Osteoblast (primary cell): ENCODE results near the gene PRUNE2.

- CAGE, long polyA plus RNA, result no peak
- RRBS, result no CpG with 5 or more reads among the region's 2 CpGs
These were observed 1.9 kb downstream of the GDA start for GRCh38 chr9:72151040-72151673.

DNA sequence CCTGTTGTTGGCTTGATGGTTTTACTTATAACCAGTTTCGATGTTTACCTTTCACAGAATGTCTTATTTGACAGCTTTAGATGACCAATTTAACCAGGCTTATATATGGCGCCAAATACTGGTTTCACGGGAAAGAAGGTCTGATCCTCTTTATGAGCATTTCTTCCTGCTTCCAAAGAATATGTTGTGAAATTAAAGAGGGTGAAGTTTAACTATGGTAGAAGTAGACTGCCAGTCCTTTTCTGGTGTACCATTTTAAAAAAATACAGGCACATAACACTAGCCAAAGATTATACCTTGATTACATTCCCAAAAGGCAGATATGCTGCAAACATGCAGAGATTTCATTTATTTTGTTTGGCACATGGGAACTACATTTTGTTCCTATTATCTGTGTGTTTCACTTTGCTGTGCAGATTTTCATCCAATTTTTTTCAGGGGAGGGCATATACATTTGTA is 9.7 kb downstream of the ZFAND5 start:
- CAGE, long polyA plus RNA, result no peak
- RRBS, result no CpG with 5 or more reads among the region's 3 CpGs

- CAGE, long polyA plus RNA, result no peak
- RRBS, result no CpG with 5 or more reads among the region's 1 CpG
These were observed 36.3 kb downstream of the TMC1 start for GRCh38 chr9:72557693-72558193.

DNA sequence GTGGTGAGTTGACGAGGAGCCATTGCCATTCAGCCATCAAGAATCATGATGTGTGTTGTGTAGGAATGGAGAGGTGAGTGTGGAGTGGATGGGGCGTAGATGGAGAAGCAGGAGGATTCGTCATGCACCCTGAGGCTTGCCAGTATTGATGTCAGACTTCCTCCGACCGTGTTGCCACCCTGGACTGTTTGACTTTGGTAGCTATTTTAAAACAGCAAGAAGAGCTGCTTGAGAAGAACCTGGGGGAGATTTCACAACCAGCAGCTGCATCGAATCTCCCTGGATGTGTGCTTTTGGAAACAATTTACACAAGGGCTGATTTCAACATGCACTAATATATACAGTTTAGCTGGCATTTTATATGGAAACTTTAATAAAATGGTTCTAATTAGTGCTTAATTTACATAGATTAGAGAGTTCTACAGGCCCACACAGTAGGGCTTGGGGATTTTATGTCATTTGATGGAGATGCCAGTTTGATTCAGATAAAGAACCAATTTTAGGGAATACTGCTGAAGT is 64.4 kb downstream of the TMC1 start:
- CAGE, long polyA plus RNA, result no peak
- RRBS, result no CpG with 5 or more reads among the region's 6 CpGs

- CAGE, long polyA plus RNA, result no peak
- RRBS, result no CpG with 5 or more reads among the region's 2 CpGs
These were observed 68.2 kb upstream of the ANXA1 start for GRCh38 chr9:73083387-73084010.

DNA sequence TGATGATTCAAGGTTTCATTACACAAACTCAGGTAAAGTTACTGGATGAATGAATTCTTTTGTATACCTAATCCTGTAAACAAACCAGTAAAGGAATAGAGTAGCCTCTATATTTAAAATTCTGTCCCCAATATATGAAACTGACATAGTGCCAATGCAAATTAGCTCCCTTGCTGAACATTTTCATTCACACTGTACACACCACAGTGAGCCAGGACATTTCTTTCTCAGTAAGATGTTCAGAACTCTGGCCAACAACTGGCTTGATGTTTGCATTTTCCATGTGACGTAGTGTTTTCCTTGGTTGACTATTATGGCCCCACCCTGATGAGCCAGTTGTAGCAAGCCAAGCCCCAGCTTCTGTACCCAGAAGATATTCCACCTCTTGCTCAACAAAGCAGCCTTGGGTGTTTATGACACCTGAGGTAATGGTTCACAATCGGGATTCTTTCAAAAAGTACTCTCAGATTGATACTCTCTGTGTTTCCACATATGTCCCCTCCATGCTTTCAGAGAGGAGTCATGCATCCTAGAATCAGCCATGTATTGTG is 17.7 kb upstream of the ANXA1 start:
- CAGE, long polyA plus RNA, result no peak
- RRBS, result no CpG with 5 or more reads among the region's 2 CpGs

GRCh38 chr9:73154646-73155914 is 3.4 kb downstream of the ANXA1 start:
- CAGE, long polyA plus RNA, result no peak
- RRBS, result no CpG with 5 or more reads among the region's 6 CpGs

GRCh38 chr9:74581124-74581511 is 84.0 kb downstream of the RORB start:
- CAGE, long polyA plus RNA, result no peak
- RRBS, result no CpG with 5 or more reads among the region's 1 CpG

DNA sequence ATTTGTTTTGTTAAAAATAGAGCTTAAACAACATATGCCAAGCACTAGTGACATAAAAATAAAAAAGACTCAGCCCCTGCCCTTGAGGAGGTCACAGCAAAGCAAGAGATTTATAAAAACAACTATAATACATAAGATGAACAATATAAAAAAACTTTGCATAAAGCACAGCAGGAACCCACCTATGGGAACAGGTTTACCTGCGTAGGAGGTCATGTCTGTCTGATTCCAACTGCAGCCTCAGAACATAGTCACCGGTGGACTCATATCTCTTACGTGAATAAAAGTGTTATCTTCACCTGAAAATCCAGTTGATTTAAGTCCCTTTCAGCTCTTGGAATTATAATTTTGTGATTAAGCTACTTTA is 1.3 kb downstream of the CARNMT1 start:
- CAGE, long polyA plus RNA, result no peak
- RRBS, result no CpG with 5 or more reads among the region's 3 CpGs

GRCh38 chr9:75869207-75869751 is 21.2 kb upstream of the PCSK5 start:
- CAGE, long polyA plus RNA, result no peak
- RRBS, result no CpG with 5 or more reads among the region's 4 CpGs

DNA sequence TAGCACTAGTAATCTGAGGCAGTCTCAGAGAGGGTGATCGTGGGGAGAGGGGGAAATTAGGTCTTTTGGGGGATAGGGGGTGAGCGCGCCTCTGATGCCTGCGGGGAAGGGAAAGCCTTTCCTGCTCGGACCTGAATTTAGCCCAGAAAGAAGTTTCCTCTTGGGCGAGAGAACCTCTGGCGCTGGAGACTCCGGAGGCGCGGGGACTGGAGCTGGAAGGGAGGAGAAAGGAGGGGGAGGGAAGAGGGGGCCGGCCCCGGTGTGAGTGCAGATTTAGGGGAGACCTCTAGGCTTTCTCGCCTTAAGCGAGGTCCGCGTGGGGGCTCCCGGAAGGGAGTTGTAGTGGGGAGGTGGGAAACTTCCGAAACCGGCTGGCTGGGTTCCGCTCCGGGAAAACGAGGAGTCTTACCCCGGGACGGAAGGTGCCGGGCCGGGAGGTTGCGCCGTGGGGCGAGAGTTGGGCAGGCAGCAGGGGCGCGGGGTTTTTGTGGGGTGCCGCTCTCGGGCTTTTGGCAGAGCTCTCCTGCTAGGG is 1.3 kb downstream of the PCSK5 start:
- CAGE, long polyA plus RNA, result no peak
- RRBS, result 2% methylated on average over 9 of the region's 33 CpGs

- CAGE, long polyA plus RNA, result no peak
- RRBS, result no CpG with 5 or more reads among the region's 3 CpGs
These were observed 223.7 kb downstream of the PCSK5 start for GRCh38 chr9:76114129-76114655.

DNA sequence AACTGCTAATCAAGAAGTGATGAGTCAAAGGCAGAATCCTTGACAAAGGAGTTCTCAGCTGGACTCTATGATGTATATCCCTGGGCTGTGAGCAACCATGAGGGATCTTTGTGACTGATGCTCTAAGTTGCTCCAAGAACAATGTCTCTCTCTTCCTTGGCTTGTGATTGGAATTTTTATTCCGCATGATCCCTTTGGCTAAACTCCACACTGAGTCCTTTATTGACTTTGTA is 20.8 kb downstream of the RFK start:
- CAGE, long polyA plus RNA, result no peak
- RRBS, result no CpG with 5 or more reads among the region's 1 CpG

GRCh38 chr9:76401905-76402350 is 7.7 kb upstream of the RFK start:
- CAGE, long polyA plus RNA, result no peak
- RRBS, result no CpG with 5 or more reads among the region's 3 CpGs

- CAGE, long polyA plus RNA, result no peak
- RRBS, result 3% methylated on average over 12 of the region's 50 CpGs
These were observed 688 bp downstream of the GCNT1 start for GRCh38 chr9:76459383-76460356.

DNA sequence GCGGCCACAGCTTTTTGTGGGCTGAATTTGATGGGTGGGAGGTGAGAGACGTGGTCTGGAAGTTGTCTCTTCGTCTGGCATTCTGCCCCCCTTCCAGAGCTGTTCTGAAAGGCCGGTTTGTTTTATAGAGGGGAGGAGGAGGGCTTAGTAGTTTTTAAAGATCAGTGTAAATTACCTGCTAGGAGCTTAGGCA is 1.3 kb downstream of the GCNT1 start:
- CAGE, long polyA plus RNA, result no peak
- RRBS, result no CpG with 5 or more reads among the region's 4 CpGs

DNA sequence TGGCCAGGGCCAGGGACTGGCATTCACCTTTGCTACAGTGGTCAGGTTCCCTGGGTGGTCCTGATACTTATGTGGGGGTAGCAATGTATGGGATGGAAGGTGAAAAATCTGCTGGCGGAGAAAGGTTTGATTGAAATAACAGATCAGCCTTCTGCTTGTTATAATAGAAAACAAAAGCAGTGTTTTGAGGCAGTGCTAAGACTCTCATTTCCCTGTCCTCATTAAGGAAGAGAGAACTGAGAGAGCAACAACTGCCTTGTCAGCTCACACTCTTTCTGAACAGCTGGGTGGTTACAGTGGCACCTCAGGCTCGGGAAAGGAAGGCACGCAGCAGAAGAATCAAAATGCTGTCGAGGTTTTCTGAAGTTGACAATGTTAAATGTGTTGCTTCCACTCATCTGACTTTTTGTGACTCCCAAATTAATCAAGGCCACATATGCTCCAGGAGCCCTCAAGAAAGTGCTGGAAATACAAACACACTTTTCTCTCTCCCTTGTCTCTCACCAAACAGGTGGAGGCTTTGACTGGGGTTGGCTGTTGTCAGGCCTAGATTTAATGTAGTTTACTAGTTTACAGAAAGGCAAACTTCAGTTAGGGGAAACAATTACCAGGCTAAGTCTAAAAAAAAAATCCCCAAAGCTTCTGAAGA is 184.8 kb downstream of the GCNT1 start:
- CAGE, long polyA plus RNA, result no peak
- RRBS, result no CpG with 5 or more reads among the region's 4 CpGs

GRCh38 chr9:76906004-76907162 is at the start of gene PRUNE2:
Gene PRUNE2, minus strand, starts transcription at chr9:76906114.
- CAGE, long polyA plus RNA, result no peak
- RRBS, result 2% methylated on average over 12 of the region's 72 CpGs

- CAGE, long polyA plus RNA, result no peak
- RRBS, result no CpG with 5 or more reads among the region's 9 CpGs
These were observed 172.8 kb downstream of the GNAQ start for GRCh38 chr9:77858541-77859544.

- CAGE, long polyA plus RNA, result no peak
- RRBS, result no CpG with 5 or more reads among the region's 8 CpGs
These were observed 12.3 kb downstream of the TLE4 start for GRCh38 chr9:79583909-79584580.